ENCODE measurements around a stretch of chr6.

GRCh38 chr6:111846357-111846738, 26.9 kb downstream of the FYN start:
- RRBS, 2 experiments, result no CpG with 5 or more reads among the region's 2 CpGs

- RRBS, 2 experiments, result no CpG with 5 or more reads among the region's 5 CpGs
These were observed 2.1 kb downstream of the FYN start for GRCh38 chr6:111871101-111871675.

DNA sequence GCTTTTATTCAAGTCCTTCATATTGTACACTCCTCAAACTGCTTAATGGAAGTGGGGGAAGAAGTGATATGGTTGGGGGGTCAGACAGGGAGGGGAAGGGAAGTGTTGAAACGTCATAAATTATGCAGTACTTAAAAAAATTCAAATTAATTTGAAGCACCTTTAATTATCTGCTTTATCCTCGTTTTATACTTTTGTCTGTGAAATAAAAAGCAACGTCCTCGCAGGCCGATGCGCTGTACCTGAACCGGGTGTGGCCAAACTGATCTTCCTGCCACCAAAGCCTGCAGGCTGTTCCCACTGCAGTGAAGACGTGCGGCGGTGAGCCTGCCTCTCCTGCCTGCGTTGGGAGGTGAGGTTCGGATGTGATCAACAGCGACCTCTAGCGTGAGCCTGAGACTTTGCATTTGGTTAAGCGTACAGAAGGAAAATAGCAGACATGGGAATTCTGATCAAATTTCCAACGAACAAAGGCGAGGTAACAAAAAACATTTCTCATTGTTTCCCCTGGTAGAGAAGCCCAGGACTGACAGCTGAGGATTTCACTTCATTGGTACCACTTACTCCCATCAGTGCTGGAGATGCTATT, 56.9 kb upstream of the CCN6 start:
- RRBS, 2 experiments, result no CpG with 5 or more reads among the region's 17 CpGs

- RRBS, 2 experiments, result no CpG with 5 or more reads among the region's 6 CpGs
These were observed 778 bp downstream of the TUBE1 start for GRCh38 chr6:112086435-112086972.

GRCh38 chr6:112144879-112145385, 57.5 kb downstream of the FAM229B start:
- RRBS, 2 experiments, result no CpG with 5 or more reads among the region's 11 CpGs

DNA sequence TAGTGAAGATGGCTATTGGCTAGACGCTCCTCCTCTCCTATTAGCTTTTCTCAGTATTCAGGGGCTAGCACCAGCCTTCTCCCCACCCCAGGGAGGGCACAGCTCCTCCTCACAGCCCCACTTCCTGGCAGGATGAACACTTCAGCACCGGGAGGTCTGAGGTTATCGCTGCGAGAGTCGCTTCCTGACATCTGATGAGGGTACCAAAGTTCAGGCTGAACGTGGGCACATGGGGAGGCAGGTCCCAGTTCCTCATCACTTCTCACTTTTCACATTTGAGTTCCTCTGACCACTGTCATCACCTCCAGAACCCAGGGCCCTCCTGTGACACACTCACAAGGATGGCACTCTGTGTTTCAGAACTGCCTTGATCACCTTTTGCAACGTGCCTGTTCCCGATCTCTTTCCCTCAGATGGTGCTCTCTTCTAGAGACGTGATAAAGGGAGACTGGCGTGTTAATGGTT, 66.6 kb downstream of the LAMA4 start:
- RRBS, 2 experiments, result no CpG with 5 or more reads among the region's 10 CpGs

GRCh38 chr6:112236972-112237641, 17.3 kb downstream of the LAMA4 start:
- RRBS, 2 experiments, result no CpG with 5 or more reads among the region's 6 CpGs

GRCh38 chr6:112957416-112958048, 610.4 kb downstream of the RFPL4B start:
- RRBS, 2 experiments, result no CpG with 5 or more reads among the region's 3 CpGs

GRCh38 chr6:113596049-113596648, 261.0 kb upstream of the MARCKS start:
- RRBS, 2 experiments, result no CpG with 5 or more reads among the region's 5 CpGs

GRCh38 chr6:113649639-113650550, 207.2 kb upstream of the MARCKS start:
- RRBS, 2 experiments, result no CpG with 5 or more reads among the region's 7 CpGs

DNA sequence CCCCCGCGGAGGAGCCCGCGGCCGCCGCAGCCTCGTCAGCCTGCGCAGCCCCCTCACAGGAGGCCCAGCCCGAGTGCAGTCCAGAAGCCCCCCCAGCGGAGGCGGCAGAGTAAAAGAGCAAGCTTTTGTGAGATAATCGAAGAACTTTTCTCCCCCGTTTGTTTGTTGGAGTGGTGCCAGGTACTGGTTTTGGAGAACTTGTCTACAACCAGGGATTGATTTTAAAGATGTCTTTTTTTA, 3.2 kb downstream of the MARCKS start:
- RRBS, 2 experiments, result no CpG with 5 or more reads among the region's 13 CpGs

DNA sequence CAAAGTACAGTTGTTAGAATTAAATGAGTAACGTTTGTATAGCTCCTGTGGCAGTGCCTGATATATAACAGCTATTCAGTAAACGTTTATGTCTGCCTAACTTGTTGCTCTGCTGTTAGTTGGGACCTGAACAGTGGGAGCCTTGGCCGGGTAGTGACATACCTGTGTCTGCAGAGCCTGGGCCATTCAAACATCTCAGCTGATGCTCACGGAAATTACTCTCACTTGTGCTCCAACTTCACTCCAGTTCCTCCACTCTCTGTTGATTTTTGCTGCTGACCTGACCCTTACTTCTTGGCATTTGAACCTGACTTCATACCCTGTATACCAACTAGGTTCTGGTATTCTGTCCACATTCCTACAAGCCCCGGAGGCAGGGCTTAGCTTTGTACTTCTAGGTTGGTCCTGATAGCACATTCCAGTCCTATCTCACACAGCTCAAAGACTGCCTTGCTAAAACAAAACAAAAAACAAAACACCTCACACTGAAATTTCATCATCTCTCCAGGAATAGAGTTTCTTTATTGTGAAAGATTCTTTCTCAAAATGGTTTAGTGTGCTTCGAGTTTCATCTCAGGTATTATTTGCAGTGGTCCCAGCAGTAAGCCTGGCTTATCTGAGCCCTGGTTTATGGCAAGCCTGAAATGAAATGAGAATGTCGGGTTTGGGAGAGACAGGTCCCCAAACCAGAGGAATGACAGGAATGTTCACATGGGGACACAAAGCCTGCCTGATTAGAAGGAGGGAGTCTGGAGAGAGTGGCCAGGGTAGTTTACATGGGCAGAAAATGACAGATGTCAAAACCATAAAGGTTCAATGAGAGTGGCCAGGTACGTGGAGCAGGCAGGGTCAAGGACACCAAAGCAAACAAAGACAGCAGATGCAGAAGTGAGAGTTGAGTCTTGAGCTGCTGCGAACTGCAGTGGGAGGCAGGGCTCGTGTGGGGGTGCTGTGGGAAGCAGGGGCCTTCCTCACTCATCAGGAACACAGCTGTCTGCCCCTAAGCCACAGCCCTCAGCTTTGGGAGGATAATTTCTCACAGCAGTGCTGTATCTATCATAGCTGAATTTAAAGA, 174.2 kb upstream of the HDAC2 start:
- RRBS, 2 experiments, result no CpG with 5 or more reads among the region's 10 CpGs

- RRBS, 2 experiments, result no CpG with 5 or more reads among the region's 1 CpG
These were observed 114.2 kb downstream of the HS3ST5 start for GRCh38 chr6:114228757-114228956.

GRCh38 chr6:114425309-114425714, 82.5 kb upstream of the HS3ST5 start:
- RRBS, 2 experiments, result no CpG with 5 or more reads among the region's 13 CpGs

GRCh38 chr6:116251469-116252139, 2.3 kb downstream of the TSPYL4 start:
- RRBS, 2 experiments, result no CpG with 5 or more reads among the region's 4 CpGs

DNA sequence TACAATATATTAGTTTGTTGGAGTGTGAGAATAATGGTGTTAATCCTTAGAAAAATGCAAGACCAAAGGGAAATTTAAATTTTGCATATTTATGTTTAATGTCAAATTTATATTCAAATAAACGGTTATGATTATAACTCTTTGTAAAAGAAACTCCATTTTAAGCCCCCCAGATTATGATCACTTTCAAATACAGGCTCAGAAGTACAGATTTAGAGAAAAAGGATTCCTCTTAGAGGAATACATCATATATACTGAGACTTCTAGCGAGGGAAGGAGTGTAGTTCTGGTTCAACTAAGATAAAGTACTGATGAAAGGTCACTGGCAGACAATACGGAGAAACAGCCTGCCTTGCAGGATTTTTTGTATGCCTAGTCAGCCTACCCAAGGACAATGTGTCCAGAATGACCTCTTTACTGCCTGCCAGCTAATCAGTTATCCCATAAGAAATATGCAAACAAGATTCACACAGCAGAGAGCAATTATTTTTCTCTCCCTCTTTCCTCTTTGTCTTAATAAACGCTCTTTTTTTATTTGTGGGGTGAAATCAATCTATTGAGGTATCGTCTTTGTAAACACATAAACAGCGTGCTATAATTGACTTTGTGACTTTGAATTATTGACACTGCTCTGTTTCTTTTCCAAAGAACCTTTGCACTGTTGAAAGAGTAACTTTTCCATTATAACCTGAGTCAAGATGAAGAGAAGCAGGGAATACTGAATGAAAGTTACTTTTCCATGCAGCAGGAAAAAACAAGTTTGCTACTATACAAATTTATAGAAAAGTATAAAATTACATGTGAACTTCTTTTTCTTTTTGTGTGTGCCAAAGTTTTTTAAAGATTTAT, 1.4 kb upstream of the TSPYL4 start:
- RRBS, 2 experiments, result no CpG with 5 or more reads among the region's 6 CpGs

DNA sequence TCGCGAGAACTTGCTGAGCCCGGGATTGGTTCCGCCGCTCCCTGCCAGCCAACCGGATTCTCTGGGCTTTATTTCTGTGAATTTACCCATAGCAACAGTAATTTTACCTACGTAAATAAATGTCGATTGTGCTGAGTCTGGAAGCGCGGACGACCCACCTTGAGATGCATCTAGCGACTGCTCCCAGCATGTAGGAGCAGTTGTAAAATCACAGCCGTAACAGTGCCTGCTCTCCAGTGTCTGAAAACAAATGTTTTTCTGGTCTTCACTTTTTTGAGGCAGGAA, 187 bp upstream of the TSPYL1 start:
- RRBS, 2 experiments, result no CpG with 5 or more reads among the region's 13 CpGs

DNA sequence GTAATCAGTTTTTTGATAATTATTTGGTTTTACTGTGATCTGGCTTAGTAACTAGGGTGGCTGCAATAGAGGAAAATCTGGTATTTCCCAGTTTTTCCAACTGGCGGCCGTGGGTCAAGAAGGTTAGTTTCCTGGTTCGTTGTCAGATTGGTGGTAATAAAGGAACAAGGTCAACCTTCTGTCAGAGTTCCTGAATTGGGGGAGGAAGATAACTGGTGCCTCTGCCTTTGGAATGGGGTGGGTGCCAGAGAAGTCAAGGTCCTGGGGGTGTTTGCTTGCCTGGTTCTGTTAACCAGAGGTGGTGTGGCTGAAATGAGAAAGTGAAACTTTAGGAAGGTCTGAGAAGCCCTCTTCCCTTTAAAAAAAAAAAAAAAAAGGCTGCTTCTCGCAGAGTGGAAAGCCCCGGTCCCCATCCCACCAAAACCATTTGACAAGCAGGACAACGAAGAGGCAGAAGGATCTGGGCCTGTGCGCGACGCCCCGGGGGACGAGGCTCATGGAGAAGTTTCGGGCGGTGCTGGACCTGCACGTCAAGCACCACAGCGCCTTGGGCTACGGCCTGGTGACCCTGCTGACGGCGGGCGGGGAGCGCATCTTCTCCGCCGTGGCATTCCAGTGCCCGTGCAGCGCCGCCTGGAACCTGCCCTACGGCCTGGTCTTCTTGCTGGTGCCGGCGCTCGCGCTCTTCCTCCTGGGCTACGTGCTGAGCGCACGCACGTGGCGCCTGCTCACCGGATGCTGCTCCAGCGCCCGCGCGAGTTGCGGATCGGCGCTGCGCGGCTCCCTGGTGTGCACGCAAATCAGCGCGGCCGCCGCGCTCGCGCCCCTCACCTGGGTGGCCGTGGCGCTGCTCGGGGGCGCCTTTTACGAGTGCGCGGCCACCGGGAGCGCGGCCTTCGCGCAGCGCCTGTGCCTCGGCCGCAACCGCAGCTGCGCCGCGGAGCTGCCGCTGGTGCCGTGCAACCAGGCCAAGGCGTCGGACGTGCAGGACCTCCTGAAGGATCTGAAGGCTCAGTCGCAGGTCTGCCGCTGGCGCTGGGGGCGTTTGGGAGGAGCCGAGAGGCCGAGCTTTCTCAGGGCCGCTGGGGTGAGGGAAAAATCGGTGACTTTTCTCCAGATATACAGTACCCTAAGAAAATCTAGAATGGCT, 634 bp downstream of the CALHM6 start:
- RRBS, 2 experiments, result 22 to 25% methylated on average over 15 of the region's 85 CpGs